ENCODE measurements around a stretch of chr3.

DNA sequence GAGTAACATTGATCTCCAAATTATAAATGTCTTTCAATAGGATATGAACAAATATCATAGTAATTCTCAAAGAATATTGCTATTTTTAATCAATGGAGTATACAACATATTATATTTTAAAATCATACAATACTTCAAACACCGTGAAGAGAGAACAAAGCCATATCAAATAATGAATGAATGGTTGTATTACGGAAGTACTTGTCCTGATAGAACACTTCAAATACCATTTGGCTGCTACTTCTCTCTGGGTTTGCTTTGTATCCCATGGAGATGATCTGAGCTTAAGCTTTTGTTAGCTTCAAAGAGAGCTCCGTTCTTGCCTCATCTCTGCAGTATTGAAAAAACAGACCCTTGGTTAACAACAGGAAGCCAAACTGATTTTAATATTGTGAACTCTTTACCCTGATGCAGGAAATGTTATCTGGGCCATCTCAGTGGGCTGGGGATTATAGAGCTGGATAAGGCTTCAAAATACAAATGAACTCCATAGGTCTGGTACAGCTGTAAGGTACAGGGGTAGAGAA lies 101.0 kb downstream of the CHL1 start:
- PRO-cap: unidirectional peak, minus-strand start at position 340 of the sequence

DNA sequence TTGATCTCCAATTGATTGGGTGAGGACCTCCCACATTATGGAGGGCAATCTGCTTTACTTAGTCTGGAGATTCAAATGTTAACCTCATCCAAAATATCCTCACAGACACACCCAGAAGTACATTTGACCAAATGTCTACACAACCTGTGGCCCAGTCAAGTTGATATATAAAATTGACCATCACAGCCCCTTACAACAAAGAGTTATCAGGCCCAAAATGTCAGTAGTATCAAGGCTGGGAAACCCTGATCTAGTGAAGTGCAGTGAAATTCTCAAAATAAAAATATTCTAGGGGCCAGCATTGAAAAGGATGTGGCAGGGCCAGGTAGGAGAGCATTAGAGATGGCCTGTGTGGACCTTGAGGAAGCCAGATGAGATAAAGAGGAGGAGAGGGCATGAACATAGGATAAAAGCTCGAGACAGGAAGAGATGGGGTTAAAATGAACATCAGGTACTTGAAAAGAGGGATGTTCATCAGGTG lies 36.2 kb downstream of the CNTN4 start:
- PRO-cap: no peak

DNA sequence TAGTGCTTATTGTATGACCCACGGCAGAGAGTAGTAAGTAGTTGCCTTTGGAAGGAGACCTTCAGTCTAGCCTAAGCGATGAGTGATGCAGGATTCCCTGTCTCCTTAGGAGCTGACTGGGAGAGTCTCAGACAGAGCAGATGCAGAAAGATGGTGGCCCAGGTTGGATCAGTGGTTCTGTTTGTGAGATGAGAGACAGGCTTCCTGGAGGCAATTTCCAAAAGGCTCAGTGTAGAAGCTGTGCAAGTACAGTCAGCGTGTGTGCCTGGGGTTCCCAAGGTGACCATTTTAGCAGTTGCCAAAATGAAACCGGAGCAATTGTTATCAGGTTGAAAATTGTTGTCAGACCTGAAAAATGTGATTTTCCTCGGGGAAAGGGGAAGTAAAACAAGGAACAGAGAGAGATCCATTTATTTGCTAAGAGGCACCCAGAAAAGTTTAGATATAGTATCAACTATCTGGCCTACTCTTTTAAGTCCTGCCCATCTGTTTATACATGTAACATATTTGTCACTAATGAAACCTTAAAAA lies 755 bp upstream of the IL5RA start:
- PRO-cap: no peak

DNA sequence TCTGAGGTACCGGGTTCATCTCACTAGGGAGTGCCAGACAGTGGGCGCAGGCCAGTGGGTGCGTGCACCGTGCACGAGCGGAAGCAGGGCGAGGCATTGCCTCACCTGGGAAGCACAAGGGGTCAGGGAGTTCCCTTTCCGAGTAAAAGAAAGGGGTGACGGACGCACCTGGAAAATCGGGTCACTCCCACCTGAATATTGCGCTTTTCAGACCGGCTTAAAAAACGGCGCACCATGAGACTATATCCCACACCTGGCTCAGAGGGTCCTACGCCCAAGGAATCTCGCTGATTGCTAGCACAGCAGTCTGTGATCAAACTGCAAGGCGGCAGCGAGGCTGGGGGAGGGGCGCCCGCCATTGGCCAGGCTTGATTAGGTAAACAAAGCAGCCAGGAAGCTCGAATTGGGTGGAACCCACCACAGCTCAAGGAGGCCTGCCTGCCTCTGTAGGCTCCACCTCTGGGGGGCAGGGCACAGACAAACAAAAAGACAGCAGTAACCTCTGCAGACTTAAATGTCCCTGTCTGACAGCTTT lies 49.8 kb upstream of the SETMAR start:
- PRO-cap: no peak

- PRO-cap: no peak
Measured at GRCh38 chr3:4294919-4295392, 8.2 kb upstream of the SETMAR start.

DNA sequence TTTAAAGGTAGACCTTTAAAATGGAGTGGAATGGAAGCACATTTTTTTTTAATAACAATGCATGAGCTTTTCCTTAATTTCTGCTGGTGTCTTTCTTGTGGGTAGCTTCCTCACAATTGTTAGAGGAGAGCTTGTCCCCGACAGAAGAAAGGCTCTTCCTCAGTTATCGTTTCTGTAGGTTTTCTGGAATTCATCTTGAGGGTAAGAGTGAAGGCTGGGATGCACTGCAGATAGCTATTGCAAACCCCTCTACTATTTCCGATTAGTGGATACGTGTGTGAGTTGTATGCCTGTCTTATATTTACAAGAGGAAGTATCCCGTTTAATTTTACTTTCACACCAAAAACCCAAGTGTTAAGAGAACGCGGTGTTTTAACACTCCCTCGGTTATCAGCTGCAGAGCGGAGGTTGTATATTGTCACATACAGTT lies 230.8 kb upstream of the BHLHE40 start:
- PRO-cap: no peak

GRCh38 chr3:4782185-4782923 lies 196.9 kb upstream of the BHLHE40 start:
- PRO-cap: no peak

- PRO-cap: no peak
Measured at GRCh38 chr3:4826825-4827670, 152.2 kb upstream of the BHLHE40 start.

GRCh38 chr3:4828588-4829398 lies 150.4 kb upstream of the BHLHE40 start:
- PRO-cap: no peak

- PRO-cap: no peak
Measured at GRCh38 chr3:4965908-4966614, 13.2 kb upstream of the BHLHE40 start.

DNA sequence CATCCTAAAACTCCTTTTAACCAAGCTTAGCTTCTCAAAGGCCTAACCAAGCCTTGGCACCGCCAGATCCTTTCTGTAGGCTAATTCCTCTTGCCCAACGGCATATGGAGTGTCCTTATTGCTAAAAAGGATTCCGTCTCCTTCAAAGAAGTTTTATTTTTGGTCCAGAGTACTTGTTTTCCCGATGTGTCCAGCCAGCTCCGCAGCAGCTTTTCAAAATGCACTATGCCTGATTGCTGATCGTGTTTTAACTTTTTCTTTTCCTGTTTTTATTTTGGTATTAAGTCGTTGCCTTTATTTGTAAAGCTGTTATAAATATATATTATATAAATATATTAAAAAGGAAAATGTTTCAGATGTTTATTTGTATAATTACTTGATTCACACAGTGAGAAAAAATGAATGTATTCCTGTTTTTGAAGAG lies 5.4 kb downstream of the BHLHE40 start:
- PRO-cap: no peak

GRCh38 chr3:4985903-4986431 lies 6.7 kb downstream of the BHLHE40 start:
- PRO-cap: no peak

DNA sequence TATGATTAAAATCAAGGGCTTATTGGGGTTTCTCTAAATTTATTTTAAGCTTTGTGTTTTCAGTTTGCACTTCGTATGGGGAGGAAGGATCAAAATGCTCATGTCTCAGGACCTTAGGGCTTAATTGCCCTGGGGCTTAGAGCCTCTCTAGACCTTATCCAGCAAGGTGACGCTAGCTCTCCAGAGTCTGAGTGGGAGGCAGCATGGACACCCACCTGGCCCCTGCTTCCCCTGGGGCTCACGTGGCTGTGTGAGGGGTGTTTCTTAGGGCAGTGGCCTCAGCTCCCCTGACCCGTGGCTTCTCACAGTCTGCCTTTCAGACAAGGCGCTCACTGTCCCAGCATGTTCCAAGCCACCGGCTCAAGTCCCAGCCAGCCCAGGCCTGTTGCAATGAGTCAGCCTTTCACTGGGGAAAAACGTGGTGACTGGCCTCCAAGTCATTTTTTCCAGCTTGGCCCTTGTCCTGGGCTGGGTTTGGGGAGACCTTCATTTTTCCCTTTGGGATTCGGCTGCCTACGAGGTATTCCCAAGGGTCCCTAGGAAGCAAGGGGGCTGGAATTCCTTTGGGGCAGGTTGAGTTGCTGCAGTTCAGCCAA lies 15.6 kb downstream of the BHLHE40 start:
- PRO-cap: no peak

GRCh38 chr3:5011312-5012330 lies 32.4 kb downstream of the BHLHE40 start:
- PRO-cap: no peak

DNA sequence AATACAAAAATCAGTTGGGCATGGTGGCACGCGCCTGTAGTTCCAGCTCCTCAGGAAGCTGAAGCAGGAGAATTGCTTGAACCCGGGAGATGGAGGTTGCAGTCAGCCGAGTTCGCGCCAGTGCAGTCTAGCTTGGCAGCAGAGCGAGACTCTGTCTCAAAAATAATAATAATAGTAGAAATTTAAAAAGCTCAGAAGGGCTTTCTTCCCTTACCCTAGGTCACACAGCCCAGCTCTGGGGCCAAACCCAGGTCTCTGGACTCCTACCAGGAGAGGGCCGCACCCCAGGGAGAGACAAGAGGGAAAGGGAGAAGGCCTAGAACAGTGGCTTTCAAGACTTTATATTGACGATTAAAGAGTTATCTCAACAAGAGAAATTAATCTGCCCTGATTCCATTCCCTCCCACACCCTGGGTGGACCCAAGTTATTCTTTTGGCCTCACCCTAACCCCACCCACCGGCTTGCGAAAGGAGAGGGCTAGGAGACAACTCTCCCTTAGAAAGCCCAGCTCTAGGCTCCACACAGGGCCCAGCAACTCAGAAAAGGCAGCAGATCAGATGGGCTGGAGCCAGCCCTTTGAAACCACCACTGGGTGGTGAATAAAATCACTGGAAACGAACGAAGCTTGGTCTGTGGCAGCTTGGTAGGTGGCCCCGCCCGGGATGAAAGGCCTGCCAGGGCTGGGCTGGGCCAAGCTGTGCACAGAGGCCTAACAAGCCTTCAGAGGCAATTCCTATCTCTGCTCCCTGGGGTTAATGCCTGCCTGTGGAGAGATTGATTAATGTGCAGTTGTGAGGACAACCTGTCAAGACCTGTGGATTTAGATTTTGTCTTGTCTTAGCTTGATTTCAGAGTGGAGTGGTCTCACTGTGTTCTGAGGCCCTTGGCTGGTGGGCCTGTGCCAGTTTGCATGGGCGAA lies 38.6 kb downstream of the BHLHE40 start:
- PRO-cap: no peak

DNA sequence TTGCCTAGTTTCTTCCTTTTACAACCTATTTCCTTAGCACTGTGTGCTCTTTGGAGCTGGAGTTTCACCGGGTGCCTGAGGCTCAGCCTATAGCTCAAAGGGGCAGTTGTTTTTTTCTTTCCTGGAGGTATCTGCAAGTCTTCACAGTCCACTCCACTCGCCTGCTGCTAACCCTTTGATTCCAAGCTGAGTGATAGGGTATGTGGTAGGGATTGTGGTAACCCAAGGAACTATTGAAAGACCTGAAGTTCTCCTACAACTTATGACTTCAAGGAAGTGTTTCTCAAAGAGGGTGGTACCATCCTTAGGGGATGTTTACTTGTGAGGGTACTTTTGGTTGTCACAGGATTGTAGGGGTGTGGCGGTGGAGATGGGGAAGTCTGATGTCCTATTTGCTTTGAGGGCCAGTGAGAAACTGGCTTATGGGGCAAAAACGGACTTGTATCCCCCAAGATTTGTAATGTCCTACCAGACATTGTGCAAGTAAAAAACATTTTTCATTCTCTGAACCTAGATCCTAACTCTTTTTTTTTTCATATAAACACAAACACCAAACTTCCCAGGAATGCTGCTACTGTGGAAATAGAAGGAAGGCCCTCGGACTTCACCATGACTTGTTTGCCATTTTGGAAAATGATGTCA lies 66.4 kb upstream of the ARL8B start:
- PRO-cap: no peak

- PRO-cap: unidirectional peak, plus-strand start at chr3:5123059
Measured at GRCh38 chr3:5122740-5123198, 677 bp downstream of the ARL8B start.

DNA sequence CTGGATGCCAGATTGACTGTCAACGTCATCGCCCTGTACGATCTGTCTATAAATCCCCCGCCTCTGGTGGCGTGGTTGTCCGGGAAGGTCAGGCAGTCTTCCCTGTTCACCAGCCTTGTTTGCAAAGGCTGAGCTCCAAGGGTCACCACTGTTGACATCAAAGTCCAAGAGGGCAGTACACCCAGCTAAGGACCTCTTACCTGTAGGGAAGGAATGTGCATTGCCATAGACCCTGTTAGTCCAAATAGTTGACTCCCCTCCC lies 1.4 kb downstream of the EDEM1 start:
- PRO-cap: no peak

GRCh38 chr3:6490119-6491073 lies 370.5 kb upstream of the GRM7 start:
- PRO-cap: no peak

DNA sequence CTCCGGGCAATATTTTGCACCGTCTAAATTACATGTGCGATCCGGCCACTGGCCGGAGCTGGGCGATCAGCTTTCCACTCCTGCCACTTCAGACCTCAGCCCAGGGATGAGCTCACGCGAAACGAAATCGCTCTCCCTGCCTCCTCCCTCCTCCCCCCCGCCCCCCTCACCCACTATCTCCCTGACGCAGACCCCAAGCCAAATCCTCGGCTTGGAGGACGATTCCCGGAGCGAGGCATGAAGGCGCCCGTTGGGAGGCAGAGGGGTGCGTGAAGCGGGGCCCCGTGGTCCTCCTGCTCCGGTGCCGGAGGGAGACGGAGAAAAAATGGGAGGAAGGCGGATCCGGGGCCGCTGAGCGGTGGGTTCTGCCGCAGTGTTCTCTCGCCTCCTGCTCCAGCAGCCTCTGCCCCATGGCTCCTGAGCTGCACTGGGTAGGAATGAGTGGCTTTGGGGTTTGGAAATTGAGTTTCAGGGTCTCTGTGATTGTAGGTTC lies 1.7 kb downstream of the GRM7 start:
- PRO-cap: bidirectional peak, plus-strand start at position 203 of the sequence, minus-strand start at position 108 of the sequence